Mammary microvascular endothelial cell (primary cell): ENCODE results near the genes SLC8B1, SDSL and LHX5.

DNA sequence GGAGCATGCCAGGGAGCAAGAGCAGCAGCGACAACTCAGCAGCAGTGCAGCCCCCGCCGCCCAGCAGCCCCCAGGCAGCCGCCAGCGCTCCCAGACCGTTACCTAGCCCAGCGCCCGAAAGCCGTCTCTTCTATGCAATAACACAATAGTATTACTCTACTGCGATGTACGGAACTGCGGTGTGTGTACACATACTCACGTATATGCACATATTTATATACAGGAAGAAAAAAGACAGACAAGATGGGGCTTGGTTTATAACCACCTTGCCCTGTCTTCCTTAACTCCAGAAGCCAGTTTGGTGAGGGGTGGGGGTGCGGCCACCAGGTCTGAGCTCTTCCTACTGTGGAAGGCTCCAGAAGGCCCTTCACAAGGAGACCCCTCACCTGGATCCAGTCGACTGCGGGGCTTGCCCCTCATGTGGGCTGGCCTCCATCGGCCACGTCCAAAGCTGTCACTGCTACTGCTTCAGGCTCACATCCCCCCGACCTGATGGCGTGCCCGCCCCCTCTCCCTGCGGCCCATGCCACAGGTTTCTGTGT, 38.9 kb downstream of the SLC8B1 start:
- RAMPAGE, long total RNA, result no peak

DNA sequence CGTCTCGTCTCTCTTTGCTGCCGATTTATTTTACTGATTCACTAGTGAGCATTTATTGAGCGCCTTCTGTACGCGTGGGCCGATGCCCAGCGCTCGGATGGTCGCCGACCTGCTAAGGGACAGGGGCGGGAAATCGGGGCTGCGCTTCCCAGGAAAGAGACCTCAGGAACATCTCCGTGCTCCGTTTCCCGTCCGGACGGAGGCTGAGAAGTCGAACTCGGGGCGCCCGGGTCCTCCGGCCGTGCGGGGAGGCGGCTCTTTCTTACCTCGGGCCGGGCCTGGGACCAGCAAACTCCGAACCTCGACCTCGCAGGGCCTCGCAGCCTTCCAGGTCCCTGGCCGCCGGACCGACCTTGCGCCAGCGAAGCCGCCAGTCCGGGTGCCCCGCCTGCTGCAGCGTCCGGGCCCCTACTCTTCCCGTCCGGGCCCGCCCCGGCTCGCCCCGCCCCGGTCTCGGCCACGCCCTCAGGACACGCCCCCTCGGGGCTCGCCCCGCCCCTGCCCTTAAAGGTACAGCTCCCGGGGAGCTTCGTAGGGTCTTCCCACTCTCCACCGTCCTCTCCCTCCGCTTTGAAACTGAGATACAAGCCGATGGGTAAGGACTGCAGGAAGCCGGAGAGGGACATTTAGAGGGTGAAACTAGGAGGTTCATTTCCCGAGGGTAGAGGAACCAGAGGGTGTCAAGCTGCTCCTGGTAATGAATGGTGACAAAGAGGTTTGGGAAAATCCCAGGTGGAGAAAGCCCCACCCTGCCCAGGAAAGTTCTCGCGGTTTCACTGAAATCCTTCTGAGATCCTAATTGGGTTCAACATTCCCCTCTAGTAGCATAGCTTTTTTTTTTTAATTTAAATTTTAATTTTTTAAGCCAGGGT, at the start of gene SLC8B1:
Gene SLC8B1 (minus strand): TSS at position 383 of the 872 bp plus-strand sequence.
- RAMPAGE, long total RNA, result start-site peak on the minus strand centred at position 384 of the sequence, 24 bp wide, 421 and 226 reads in 2 replicates

- RAMPAGE, long total RNA, result no peak
These were observed 1.7 kb downstream of the PLBD2 start for GRCh38 chr12:113360090-113360474.

GRCh38 chr12:113416444-113416618, 5.8 kb upstream of the SDSL start:
- RAMPAGE, long total RNA, result no peak

DNA sequence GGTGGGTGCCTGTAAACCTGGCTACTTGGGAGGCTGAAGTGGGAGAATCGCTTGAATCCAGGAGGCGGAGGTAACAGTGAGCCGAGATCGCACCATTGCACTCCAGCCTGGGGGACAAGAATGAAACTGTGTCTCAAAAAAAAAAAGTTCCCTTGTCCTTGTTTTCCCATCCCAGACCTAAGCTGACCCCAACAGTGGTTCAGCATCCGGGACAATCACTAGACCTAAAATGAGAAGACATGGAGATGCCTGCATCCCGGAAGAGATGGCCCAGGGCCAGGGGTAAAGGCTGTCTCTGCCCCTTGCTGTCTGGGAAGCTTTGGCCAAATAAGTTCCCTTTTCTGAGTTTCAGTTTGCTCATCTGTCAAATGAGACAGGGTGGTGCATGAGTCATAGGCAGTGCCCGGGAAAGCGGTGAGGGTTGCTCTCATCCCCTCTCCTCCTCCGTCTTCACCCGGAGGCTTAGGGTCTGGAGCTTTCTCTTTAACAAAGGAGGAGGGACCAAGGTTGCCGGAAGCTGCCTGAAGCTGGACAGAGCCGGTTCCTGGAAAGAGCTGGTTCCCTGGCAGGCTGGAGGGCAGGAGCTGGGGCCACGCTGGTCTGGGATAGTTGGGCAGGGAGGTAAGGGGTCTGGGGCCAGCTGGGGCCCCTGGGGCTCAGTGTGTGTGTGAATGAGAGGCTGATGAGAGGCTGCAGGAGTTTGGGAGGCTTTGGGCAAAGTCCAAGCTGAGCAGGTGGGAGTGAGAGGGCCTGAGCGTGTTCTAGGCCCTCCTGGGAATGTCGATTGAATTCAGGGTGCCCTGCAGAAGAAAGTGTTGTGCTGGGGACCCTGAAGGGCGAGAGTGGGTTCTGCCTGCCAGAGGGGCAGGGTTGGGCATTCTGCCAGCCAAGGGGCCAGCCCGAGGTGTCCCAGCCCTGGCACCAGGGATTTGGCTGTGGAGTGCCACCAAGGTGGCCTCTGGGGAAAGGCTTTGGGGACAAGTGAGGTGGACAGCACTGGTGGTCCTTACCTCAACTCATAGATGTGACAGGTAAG, at the start of gene SDSL:
Gene SDSL (plus strand): TSS at position 524 of the 1,036 bp plus-strand sequence.
- RAMPAGE, long total RNA, result no peak

DNA sequence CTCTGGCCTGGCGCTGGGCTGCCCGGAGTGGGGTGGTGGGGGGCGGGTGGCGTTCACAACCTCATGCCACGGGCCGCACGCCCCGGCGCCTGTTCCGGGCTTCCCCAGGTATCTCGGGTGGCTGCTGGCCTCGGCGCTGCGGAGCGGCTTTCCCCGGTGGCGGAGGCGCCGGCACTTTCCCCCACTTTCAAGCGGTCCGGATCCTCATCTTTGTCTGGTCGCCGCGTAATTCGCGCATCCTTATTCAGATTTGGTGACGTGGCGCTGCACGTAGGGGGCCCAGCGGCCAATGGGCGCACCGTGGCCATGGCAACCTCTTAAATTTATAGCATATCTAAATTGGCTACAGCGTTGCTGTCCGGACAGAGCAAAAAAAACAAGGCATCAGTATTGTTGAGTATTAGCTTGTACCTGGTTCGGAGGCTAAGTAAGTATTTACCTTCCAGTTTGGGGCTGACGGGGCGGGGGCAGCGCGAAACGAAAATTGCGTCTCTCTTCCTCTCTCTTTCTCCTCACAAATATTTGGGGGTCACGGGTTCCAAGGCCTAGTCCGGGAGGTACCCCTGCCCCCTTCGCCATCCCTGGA, at the start of gene LHX5:
Gene LHX5 (minus strand): TSS at position 216 of the 586 bp plus-strand sequence.
- RAMPAGE, long total RNA, result no peak

GRCh38 chr12:113494187-113494409, 22.4 kb upstream of the LHX5 start:
- RAMPAGE, long total RNA, result no peak

GRCh38 chr12:113861562-113862088, 104.5 kb downstream of the RBM19 start:
- RAMPAGE, long total RNA, result no peak

DNA sequence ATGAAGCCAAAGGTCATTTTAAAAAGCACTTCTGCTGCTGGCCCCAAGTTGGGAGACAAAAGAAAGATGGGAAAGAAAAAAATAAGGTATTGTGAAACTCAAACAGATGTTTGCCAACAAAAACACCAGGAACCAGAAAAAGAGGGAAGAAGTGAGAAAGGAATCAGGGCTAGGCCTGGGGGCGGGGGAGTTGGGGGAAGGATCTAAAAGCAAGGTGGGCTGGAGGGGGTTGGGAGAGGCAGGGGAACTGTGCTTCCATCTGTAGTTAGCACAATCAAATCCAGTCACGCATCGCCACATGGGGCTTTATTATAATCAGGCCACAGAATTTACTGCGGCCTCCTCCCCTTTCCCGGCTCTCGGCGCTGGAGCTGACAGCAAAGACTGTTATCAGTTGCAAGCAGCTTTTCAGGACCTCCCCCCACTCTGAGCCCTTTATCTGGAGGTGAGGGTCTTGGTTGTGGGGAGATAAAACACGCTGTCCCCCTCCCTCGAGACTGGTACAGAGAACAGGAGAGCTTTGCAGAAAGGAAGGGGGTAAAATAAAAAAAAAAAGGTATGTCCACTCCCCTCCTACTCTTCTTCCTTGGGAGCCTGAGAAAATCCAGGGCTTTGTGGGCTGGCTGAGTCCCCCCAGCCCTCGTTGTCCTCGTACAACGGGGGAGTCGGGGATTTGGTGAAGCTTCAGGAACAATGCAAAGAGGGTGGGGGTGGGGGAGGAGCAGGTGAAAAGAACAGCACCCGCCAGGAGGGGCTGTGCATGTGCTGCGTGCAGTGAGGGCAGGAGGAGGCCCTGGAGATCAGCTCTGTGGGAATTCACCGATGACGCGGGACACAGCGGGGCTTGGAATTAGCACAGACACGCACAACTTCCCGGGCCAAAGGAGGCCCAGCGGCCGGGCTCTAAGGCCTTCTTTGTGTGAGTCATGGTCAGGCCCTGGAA, 33.2 kb downstream of the RBM19 start:
- RAMPAGE, long total RNA, result no peak

- RAMPAGE, long total RNA, result no peak
These were observed 29.2 kb downstream of the RBM19 start for GRCh38 chr12:113936827-113937332.

- RAMPAGE, long total RNA, result no peak
These were observed 569 bp downstream of the RBM19 start for GRCh38 chr12:113965320-113966191.

DNA sequence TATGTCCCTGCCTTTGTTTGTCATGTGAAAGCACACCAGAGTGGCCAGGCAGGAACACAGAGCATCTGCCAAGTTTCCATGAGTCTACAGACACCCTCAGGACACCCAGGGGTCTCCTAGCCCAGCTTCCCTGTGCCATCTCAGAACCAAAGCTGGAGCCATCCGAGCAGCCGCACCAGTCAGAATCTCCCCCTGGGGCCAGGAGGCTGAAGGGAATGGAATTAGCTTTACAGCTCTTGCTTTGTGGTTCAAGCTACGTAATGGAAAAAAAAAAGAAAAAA, 37.3 kb downstream of the TBX5 start:
- RAMPAGE, long total RNA, result no peak

GRCh38 chr12:114635768-114636315, 48.1 kb downstream of the TBX3 start:
- RAMPAGE, long total RNA, result no peak

- RAMPAGE, long total RNA, result no peak
These were observed 19.1 kb downstream of the TBX3 start for GRCh38 chr12:114664957-114665264.

- RAMPAGE, long total RNA, result no peak
These were observed 16.2 kb downstream of the TBX3 start for GRCh38 chr12:114667880-114668125.

GRCh38 chr12:114680323-114681248, 3.4 kb downstream of the TBX3 start:
- RAMPAGE, long total RNA, result no peak

GRCh38 chr12:114684230-114685146, 513 bp upstream of the TBX3 start:
- RAMPAGE, long total RNA, result no peak

- RAMPAGE, long total RNA, result no peak
These were observed 10.6 kb upstream of the TBX3 start for GRCh38 chr12:114694363-114695275.

- RAMPAGE, long total RNA, result no peak
These were observed 19.1 kb upstream of the TBX3 start for GRCh38 chr12:114702973-114703666.

- RAMPAGE, long total RNA, result no peak
These were observed 230.5 kb upstream of the TBX3 start for GRCh38 chr12:114914335-114915030.